Transverse colon (tissue), 4 donors: ENCODE measurements around a stretch of chr14.

GRCh38 chr14:106850508-106851284 is 1324.3 kb downstream of the TMEM121 start:
- PRO-cap: no peak
- RAMPAGE, long total RNA, 4 experiments: no peak in any of the 4 experiments